HL-60 (cell line): ENCODE measurements around a stretch of chr17.

- RRBS: 94% methylated on average over 2 of the region's 14 CpGs
Observed at GRCh38 chr17:57293928-57295092, 38.0 kb downstream of the MSI2 start.

GRCh38 chr17:57329556-57329948 is 73.2 kb downstream of the MSI2 start:
- RRBS: no CpG with 5 or more reads among the region's 6 CpGs

- RRBS: no CpG with 5 or more reads among the region's 12 CpGs
Observed at GRCh38 chr17:57379333-57380147, 123.2 kb downstream of the MSI2 start.

DNA sequence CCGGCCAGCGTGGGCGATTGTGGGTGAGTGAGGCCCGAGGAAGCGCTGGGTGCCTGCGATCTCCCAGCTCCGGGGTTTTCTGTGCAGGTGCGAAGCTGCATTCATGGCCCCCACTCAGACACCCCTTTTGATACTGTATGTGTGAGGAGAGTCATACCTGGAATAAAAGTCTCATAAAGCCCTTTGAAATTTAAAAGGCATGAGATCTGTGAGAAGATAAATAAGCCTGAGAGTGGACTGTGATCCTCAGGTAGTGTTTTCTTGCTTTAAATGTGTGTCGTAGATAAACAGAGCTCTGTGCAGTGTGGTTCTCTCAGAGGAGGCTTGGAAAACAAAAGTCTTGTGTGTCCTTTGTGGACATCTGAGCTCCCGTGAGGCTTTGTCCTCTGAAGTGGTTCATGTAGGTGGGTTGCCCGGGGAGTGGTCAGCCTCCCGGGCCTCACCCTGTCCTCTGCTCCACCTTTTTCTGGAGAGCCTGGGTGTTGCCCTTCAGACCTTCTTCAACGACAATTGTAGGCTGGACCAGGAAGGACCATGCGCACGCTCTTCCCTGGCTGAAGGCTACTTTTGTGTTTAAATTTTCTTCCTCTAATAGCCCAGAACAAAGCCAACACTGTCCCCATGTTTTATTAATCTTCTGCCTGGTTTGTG is 151.0 kb downstream of the MSI2 start:
- RRBS: 93% methylated on average over 7 of the region's 15 CpGs

DNA sequence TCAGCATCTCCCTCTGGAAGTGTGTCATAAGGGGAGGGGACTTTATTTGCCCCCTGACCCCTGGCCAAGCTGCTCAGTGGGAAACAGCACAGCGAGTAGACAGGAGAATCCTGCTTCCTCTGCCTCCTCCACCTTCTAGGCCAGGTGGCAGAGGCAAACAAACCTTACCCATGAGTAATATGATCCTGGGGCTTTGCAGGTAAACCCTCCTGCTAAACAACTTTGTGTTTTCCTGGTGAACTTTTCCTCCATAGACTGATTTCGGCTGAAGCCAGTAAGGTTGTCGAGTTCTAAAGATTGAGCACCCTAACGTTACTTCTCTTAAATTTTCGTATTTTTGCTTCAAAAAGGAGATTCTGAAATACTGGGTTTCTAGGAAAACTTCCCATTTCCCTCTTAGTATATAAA is 151.5 kb downstream of the MSI2 start:
- RRBS: no CpG with 5 or more reads among the region's 5 CpGs

DNA sequence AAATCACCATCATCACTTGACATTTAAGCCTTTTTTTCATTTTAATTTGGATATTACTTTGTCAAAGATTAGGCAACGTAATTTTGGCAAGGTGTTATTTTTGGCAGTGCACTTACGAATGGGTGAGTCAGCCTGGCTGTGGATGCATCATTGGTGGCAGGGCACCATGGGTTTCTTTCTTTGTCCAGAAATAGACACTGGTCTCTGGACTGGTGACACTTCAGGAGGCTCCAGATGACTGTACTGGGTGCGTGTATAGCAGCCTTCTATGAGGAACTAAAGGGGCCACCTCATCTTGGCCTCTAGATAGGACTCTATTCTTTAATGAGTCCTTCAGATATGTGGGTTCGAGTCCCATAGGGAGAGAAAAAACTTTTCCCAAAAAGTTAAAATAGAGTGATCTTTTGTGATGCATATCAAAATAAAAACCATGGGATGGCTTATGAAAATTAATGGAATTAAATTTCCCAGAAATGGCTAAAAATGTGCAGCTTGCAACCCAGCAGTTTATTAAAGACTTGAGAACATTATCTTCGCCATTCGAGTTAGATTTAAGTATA is 166.5 kb downstream of the MSI2 start:
- RRBS: no CpG with 5 or more reads among the region's 6 CpGs

DNA sequence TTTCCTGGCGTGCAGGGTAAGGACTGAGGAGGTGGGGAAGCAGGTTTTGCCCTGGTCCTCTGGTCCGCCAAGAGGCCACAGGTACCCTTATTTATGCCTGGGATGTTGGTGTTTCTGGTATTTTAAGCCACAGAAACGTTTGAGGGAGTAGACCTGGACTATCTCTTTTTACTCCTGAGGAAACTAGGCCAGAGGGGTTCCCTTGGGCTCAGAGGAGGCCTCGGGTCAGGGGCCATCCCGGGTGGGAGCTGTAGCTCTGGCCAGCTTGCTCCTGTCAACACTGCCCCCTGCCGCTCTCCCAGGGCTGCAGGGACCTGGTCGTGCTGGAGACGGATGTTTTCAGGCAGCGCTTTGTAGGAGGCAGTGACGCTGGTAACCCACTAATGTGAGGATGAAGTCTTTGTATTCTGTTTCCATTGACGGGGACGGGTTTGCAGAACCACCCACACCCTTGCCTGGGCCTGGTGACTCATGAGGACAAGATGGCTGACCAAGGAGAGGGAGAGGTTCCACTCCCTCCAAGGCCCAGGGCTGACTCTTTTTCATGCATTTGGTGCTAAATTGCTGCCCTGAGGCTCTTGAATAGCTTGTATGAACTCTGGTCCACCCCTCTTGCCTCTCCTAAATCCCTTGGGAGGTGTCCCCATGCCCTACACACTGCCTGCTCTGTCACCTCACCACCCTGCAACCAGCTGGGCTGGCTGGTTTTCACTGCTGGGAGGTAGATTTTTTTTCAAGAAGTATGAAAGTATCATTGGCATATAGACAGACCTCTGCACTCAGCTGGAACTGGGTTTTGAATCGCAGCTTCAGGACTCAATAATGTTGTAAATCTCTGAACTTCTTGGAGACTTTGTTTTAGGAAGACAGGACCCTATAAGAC is 184.6 kb downstream of the MSI2 start:
- RRBS: no CpG with 5 or more reads among the region's 13 CpGs

DNA sequence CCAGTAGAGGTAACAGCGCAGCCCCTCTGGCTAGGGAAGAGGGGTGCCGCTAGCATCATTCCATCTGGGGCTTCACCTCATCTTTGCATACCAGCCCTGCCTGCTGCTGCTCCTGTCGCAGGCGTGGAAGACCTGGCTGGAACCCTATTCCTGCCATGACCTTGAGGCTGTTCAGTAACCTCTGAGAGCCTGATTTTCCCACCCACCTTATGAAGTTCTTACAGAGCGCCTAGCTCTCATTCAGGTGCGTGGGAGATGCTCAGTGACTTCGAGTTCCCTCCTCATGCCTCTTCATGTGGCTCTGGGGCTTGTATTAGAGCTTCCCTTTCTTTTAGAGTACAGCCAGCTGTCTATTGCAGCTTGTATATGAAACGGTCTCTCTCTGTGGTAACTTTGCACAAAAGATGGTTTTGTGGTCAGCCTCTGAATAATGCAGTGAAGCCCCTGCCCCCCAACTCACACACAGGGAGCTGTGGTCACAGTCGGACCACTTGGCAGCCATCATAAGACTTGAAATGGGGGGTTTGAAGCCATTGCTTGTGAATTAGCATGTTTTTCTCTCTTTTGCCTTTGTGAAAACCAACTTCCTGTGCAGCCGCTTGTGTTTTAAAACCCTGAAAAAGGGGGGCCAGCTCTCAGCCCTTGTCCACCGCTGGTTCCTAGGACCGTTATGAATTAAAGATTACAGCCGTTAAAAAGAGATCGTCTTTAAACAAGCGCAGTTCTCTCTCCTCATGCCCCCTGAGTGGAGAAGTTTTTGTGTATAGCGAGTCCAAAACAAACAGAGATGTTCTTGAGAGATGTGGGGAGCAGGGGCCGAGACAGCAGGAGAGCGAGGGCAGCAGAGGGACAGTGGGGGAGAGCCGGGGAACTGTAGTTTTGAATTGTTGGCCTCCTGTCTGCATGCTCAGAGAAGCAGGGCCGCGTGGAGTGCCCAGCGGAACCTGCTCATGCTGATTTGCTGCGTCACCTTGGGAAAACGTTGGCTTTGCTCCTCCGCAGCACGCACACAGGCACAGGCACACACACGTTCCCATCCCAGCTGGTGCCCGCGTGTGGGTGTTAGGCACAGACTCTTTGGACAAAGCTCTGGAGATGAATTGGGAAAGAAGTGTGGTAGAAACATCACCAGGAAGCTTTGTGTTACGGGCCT is 198.9 kb downstream of the MSI2 start:
- RRBS: no CpG with 5 or more reads among the region's 30 CpGs

- RRBS: no CpG with 5 or more reads among the region's 12 CpGs
Observed at GRCh38 chr17:57508580-57509218, 236.4 kb downstream of the CCDC182 start.

GRCh38 chr17:57600112-57600435 is 145.0 kb downstream of the CCDC182 start:
- RRBS: no CpG with 5 or more reads among the region's 1 CpG

- RRBS: no CpG with 5 or more reads among the region's 5 CpGs
Observed at GRCh38 chr17:57603431-57603966, 141.6 kb downstream of the CCDC182 start.

GRCh38 chr17:57662439-57662706 is 82.7 kb downstream of the CCDC182 start:
- RRBS: no CpG with 5 or more reads among the region's 4 CpGs

DNA sequence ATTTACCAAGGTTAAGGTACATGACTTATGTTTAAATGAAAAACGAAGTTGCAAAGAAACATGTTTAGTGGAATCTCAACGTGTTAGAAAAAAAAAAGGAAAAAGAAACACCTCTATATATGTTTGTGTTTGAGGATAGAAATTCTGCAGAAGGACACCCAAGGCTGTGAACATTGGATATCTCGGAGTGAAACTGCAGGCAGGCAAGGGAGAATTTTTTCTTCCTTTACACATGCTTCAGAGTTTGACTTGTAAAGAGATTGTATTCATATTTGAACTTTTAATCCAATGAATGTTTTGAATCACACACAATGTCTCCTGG is 1.1 kb upstream of the MRPS23 start:
- RRBS: no CpG with 5 or more reads among the region's 3 CpGs

- RRBS: no CpG with 5 or more reads among the region's 8 CpGs
Observed at GRCh38 chr17:57875286-57875947, 25.6 kb upstream of the MRPS23 start.

DNA sequence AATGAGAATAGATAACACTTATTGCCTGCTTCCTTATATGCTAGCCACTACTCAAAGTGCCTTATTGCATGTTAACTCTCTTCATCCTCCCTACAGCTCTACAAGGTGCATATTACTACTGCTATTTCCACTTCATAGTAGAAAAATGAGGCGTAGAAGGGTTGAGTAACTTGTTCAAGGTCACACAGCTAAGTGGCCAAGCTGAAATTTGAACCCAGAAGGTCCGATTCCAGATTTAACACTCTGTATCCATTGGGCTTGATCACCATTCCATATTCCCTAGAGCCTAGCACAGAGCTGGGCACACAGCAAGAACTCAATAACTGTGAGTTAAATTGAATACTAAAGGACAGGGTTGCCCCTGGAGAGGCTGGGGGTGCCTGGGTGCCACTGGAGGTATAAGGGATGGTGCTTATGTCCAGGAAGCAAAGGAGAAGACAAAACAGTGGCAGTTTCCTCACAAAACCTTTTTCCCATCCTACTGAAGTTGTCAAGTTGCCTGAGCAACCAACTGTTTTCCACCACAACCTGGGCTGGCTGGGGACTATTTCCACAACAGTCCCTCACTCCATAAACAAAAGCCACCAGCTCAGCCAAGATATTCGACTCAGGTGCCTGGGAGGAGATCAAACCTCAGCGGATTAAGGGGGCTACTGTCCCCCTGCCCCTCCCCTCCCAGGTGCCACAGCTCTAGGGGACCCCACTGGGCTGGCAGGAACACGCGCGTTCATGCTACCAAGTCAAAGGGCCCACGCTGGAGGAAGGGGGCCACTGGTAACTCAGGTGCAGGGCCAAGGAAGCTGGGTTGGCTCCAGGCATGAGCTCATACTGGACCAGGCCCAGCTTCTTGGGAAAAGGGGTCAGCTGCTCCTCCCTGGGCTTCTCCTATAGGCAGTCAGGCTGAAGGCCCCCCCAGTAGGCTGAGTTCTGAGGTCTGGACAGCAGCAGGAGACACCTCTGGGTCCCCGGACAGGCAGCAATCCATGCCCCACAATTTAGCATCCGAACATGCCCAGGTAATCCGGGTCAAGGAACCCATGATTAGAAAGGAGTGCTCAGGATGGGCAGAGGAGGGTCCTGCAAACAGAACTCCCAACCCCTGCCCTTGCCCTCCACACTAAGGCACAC is 45.6 kb upstream of the MRPS23 start:
- RRBS: 100% methylated on average over 2 of the region's 11 CpGs

- RRBS: no CpG with 5 or more reads among the region's 4 CpGs
Observed at GRCh38 chr17:57903010-57903792, 52.0 kb downstream of the CUEDC1 start.

DNA sequence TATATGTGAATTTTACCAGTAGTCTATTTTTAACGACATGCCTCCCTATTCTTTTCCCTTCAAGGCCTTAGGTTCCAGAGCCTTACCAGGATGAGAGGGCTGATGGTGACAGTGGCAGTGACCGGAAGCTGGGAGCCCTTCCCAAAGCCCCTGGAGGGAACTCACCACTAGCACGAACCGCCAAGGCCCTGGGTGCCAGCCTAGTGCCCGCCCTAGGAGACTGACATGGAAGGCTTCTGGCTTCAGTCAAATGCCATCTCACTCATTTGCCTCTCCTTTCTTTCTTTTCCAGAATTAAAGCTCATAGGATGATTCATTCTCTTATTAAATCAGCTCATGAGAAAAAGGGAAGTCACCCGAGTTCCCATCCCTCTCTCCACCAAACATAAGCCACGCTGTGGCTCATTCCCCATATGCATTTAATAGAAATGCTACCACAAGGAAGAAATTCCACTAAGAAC is 12.1 kb downstream of the CUEDC1 start:
- RRBS: no CpG with 5 or more reads among the region's 7 CpGs

GRCh38 chr17:57988459-57989377 is 664 bp upstream of the VEZF1 start:
- RRBS: no CpG with 5 or more reads among the region's 35 CpGs

- RRBS: no CpG with 5 or more reads among the region's 3 CpGs
Observed at GRCh38 chr17:57991313-57992233, 3.5 kb upstream of the VEZF1 start.

GRCh38 chr17:57999314-58000521 is 7.3 kb downstream of the SRSF1 start:
- RRBS: no CpG with 5 or more reads among the region's 4 CpGs